GM19240 (cell line): ENCODE data around the gene TTYH3.

GRCh38 chr7:2137906-2139033 lies 94.5 kb downstream of the MAD1L1 start:
- RRBS, result no CpG with 5 or more reads among the region's 33 CpGs

GRCh38 chr7:2219204-2219813 lies 13.4 kb downstream of the MAD1L1 start:
- RRBS, result no CpG with 5 or more reads among the region's 20 CpGs

DNA sequence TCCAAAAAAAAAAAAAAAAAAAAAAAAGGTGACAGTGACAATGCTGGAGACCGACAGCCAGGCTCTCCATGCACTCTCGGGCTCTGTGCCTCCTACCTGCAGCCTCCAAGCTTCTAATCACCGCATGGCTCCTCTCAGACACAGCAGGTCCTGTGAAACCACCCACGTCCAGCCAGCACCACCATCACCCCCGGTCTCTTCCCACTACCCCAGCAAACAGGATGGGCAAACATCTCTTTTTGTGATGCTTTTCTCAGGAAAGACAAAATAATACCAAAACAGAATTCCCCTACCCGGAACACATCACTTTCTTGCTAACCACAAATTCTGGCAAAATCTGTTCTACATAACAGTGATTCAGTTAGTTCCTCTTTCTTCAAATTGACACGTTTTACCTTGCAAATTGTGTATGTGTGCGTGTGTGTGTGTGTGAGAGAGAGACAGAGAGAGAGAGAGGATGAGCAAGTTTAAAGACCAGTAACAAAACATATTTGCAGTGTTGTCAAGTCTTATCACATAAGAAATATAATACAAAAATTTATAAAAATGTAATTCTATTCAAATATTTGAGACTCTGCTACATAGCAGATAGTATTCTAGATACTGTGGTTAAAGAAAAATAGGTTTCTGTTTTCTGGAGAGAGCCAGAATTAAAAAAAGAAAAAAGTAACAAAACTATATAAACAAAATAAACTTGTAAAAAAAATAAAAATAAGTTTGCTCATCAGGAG lies 6.4 kb downstream of the SNX8 start:
- RRBS, result 1% methylated on average over 2 of the region's 8 CpGs

DNA sequence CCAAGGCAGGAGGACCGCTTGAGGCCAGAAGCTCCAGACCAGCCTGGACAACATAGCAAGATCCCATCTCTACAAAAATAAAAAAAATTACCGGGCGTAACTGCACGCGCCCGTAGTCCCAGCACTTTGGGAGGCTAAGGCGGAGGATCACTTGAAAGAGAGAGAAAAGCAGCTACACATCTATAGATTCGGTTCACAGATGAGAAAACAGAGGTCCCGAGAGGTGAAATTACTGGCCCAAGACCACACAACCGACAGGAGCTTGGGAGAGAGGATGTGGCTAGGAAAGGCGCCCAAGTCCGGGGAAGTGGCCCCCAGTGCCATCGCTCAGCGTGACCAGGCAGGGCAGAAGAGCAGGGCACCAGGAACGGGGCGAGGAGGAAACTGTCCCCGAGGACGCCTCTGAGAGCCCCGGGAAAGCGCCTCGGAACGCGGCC lies 596 bp downstream of the SNX8 start:
- RRBS, result under 1% methylated on average over 10 of the region's 23 CpGs

GRCh38 chr7:2372483-2372947 lies 17.9 kb downstream of the EIF3B start:
- RRBS, result no CpG with 5 or more reads among the region's 12 CpGs

DNA sequence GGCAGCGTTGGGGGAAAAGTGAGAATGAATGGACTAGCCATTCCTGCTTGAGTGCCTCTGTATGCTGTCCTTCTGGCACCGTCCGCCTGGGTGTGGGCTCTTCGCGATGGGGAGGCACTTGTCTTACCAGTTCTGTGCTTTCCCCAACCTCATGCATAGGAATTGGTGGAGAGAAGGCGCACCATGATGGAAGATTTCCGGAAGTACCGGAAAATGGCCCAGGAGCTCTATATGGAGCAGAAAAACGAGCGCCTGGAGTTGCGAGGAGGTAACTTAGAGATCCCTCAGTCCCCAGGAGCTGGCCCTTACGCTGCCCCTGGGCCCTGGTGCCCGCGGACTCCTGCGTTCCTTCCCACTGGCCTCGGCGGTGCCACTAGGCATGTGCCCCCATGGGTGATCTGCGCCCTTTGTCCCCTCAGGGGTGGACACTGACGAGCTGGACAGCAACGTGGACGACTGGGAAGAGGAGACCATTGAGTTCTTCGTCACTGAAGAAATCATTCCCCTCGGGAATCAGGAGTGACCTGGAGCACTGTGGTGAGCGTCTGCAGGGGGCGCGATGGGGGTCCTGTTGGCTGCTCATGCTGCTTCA lies 24.3 kb upstream of the CHST12 start:
- RRBS, result no CpG with 5 or more reads among the region's 26 CpGs

DNA sequence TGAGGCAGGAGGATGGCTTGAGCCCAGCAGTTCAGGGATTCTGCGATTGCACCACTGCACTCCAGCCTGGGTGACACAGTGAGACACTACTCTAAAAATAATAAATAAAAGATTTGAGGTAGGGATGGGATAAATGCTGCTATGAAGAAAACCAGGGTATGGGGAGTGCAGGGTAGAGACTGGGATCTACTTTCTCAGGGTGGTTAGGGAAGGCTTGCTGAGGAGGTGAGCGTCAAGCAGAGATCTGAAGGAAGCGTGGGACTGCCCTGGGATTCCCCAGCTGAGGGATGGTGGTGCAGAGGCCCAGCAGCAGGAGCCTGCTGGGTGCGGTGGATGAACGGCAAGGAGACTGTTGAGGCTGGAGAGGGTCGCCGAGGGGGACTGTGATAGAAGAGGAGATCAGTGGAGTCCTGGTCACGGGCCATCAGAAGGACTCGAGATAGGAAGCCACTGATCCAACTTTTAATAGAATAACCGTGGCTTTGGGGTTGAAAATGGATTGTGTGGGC lies 7.1 kb downstream of the CHST12 start:
- RRBS, result no CpG with 5 or more reads among the region's 10 CpGs

DNA sequence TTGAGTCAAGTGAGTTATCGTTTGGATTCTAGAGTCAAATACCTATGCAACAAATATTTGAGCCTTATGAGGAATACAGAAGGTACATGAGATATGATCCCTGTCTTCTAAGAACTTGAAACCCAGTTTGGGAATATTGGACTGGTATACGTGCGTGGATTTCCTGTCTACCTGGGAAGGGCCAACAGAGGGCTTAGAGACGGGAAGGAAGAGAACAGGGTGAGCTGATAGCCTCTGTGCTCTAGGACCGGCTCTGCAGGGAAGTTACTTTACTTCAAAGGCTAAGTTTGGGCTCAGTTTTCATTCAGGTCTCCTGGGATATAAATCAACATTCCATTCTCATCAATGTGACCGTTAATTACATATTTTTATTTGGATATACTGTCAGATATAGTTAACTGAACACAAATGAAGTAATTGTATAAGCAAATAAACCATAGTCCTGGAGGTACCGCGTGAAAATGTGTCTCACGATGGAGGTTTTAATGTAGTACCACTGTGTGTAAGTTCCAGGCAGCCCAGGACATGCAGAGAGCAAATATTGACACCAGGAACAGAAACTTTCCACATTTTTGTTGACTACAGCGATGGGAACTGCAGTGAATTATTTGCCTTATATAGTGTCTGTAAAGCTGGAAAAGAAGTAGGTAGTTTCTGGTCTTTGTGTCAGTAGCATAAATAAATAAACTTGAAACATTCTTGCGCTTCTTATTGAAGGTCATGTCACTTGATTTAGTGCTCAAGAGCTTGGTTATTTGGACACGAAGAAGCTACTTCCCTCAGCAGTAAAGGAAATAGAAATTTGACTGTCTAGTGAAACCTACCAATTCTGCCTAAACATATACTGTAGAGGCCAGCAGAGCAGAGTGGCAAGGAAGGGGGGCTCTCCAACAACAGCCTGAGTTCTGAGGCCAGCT lies 8.7 kb downstream of the CHST12 start:
- RRBS, result no CpG with 5 or more reads among the region's 12 CpGs

DNA sequence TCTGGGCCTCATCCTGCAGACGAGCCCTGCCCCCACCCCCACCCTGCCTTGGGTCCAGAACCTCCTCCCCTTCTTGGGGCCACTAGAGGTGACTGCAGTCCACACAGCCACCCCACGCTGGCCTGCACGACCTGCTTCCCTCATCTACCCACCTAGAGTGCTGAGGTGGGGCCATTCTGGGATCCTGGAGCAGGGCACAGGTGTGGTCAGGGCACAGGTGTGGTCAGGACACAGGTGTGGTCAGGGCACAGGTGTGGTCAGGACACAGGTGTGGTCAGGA lies 17.5 kb upstream of the GRIFIN start:
- RRBS, result no CpG with 5 or more reads among the region's 3 CpGs

DNA sequence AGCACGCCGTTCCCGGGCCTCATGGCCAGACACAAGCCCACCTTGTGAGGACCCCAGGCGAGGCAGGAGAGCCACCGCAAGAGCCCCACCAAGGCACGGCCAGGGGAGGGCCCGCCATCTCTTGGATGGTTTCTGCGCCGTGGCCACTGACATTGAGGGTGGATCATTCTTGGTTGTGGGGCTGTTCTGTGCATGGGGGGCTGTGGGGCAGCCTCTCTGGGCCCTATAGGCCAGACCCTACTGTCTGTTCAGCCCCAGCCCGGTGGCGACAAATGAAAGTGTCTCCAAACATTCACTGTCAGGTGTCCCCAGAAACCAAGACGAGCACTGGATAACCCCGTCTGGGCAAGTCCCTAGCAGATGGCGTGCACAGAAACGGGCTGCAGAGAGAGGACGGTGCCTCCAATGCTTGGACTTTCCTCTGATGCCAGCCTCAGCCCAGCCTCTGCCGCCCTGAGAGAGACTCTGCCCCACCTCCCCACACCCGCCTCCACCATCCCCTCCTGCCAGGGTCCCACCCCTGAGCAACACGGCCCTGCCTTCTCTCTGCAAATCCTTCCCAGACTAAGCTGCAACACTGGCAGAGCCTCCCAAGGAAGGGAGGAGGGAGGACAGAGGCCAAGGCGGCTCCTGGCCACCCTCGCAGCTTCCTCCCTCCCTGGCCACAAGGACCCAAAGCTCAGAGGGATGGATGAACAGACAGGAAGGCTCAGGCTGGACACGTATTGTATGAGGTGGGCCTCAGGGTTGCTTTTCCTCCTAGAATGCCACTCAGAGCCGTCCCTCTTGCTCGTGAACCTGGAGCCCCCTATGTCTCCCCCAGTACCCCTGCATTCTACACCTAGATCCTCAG lies 7.4 kb upstream of the LFNG start:
- RRBS, result 25% methylated on average over 3 of the region's 24 CpGs

DNA sequence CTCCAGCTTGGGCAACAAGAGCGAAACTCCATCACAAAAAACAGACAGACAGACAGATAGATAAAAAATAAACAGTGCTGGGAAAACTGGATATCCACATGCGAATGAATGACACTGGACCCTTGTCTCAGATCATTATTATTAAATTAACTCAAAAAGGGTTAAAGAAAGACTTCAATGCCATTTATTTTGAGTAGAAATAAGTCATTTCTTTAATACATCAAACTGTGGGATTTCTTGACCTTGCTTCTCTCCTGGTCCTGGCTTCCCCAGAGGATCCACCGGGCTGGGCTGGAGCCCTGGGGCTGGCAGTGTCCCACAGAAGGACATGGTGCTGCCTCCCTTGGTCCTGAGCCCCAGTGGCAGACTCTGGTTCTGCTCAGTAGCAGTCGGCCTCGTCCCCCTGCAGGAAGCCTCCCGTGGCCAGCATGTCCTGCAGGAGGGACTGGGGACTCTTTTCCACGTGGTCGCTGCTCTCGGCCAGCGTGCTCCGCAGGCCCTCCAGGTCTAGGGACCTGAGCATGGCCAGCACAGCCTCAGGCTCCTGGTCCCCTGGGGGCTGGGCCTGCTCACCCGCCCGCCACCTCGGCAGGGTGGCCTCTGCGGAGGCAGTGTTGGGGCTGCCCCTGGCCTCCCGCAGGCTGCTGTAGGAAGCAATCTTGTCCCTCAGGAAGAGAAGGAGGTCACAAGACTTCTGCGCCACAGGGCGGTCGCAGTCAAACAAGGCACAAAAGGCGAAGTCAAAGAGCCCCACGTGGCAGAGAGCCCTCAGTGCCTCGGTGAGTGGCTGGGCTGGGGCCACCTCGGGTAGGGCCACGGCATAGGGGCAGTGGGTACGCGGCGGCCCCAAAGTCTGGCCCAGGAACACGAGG lies 17.4 kb downstream of the BRAT1 start:
- RRBS, result no CpG with 5 or more reads among the region's 28 CpGs

- RRBS, result no CpG with 5 or more reads among the region's 21 CpGs
Observed at GRCh38 chr7:2571910-2572637, 13.3 kb downstream of the IQCE start.

- RRBS, result no CpG with 5 or more reads among the region's 14 CpGs
Observed at GRCh38 chr7:2610856-2611320, 20.9 kb upstream of the TTYH3 start.

GRCh38 chr7:2628082-2628623 lies 3.6 kb upstream of the TTYH3 start:
- RRBS, result no CpG with 5 or more reads among the region's 12 CpGs

DNA sequence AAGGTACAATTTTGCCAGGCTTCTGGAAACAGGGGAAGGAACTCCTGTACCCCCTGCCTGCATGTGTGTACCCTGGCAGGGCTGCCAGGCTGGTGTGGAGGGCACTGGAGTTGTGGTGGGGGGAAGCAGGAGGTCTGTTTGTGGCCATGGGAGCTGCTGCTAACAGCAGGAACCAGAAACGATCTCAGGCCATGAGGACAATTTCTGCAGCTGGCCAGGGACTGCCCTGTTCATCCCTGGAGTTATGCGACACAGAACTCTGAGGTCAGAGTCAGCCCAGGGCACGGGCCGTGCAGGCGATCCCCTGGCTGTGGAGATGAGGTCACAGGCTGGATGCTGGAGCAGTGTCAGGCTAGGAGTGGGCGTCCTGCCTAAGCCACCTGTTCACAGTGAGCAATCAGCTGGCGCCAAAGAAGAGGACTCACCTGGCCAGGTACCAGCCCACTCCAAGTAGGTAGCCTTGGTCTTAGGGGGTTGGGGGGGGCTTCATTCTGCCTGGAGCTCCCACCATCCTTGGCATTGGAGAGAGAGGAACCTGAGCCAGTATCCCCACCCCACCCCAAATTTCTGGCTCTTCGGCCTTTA lies 2.1 kb upstream of the TTYH3 start:
- RRBS, result no CpG with 5 or more reads among the region's 8 CpGs

DNA sequence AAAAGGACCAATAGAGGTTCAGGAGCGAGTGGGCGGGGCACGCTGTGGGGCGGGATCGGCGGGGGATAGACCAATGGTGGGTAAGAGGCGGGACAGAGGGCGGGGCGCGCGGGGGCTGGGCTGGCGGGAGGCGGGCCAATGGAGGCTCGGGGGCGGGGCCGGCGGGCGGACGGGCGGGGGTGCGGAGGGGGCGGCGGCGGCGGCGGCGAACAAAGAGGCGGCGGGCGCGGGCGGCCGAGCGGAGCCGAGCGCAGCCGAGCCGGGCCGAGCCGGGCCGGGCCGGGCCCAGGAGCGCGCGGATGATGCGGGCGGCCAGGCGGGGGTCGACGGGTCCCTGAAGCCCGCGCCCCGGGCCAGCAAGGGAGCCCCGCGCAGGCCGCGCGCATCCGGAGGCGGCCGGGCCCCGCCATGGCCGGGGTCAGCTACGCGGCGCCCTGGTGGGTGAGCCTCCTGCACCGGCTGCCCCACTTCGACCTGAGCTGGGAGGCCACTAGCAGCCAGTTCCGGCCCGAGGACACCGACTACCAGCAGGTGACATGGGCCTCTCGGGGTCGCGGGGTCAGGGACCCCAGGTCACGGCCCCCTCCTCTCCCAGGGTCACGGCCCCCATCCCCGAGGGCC lies at the start of gene TTYH3:
Gene TTYH3 (plus strand): TSS at position 239 of the 621 bp plus-strand sequence.
- RRBS, result 3% methylated on average over 40 of the region's 77 CpGs

DNA sequence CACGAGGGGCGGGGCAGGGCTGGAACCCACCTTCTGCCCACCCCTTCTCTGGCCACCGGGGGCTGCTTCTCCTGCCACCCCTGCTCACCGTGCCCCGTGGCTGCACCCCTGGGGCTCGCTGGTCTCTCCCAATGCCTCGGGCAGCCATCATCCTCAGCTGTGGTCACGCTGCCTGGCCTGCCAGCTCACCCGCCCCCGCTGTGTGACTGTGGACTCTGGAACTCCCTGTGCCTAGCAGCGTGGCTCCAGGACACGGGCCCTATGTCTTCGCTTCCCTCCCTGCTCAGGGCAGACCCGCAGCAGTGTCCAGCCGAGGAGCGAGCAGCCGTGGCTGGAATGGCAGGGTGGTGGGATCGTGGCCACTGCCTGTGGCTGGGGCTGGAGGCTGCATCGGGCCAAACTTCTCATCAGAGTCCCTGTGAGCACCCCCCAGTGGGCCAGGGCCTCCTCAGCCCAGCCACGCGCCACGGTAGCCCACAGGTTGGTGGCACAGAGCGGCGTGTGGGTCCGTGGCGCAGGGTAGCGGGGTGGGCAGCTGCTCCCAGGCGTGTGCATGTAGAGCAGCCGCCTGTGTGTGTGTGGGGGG lies 8.1 kb downstream of the TTYH3 start:
- RRBS, result no CpG with 5 or more reads among the region's 29 CpGs

- RRBS, result no CpG with 5 or more reads among the region's 31 CpGs
Observed at GRCh38 chr7:2724964-2725845, 37.2 kb downstream of the AMZ1 start.

- RRBS, result 81% methylated on average over 12 of the region's 45 CpGs
Observed at GRCh38 chr7:2728317-2729620, 40.8 kb downstream of the AMZ1 start.

- RRBS, result no CpG with 5 or more reads among the region's 5 CpGs
Observed at GRCh38 chr7:2763762-2763978, 75.7 kb downstream of the AMZ1 start.